HCT116 (cell line): ENCODE measurements around a stretch of chr1.

DNA sequence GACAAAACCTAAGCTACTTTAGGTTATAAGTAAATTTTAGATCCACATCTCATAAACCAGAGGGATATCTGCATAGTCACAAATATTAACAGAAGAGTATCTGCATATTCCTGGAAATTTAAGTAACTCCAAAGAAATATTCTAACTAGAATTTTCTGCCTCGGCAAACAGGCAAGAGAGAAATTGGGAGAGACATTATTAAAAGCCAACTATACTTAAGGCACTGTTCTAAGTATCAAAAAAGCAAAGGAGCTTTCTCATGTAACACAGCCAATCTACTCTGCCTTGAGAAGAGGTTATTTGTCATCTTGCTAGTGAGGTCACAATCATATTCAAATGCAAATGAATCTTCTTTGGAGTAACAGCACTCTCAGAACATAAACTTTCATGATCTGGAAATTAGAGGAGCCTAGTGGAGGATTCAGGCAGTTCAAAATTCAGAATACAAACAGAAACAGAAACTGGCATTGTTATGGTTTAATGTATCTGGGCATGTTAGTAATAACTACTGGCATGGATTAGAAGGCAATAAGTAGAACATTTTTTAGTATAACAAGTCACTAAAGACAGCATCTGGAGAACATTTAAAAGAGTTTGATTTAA lies 57.4 kb downstream of the ARID4B start:
- RRBS: no CpG with 5 or more reads among the region's 1 CpG

DNA sequence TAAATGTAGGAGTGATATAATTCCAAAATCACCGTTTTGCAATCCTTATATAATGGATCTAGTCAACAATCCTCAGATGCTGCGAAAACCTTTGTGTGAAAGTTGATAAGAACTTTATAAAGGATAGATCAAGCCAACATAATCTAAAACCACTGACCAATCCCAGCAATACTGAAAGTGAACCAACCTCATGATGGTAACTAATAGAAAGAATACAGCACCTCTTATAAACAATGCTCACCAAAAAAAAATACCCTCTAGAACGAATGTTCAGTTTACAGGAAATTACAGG lies 30.6 kb downstream of the ARID4B start:
- RRBS: no CpG with 5 or more reads among the region's 3 CpGs

DNA sequence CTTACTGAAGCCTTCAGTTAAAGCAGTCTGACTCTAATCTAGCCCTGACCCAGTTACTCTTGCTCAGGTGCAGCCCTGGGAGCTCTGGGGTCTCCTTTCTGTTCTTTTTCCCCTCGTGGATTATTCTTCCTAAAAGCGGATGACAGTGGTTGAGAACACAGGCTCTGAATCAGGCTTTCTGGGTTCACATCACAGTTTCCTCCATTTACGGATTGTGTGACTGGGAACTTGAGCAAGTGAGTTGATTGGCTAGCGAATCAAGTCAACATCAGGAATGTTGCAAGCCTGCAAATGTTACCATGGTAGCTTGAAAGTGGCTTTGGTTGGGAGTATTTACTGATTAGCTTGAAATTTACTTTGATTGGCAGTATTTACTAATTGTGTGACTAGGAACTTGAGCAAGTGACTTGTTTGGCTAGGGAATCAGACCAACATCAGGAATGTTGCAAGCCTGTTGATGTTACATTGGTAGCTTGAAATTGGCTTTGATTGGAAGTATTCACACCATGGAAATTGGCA lies 22.8 kb upstream of the B3GALNT2 start:
- RRBS: no CpG with 5 or more reads among the region's 4 CpGs

DNA sequence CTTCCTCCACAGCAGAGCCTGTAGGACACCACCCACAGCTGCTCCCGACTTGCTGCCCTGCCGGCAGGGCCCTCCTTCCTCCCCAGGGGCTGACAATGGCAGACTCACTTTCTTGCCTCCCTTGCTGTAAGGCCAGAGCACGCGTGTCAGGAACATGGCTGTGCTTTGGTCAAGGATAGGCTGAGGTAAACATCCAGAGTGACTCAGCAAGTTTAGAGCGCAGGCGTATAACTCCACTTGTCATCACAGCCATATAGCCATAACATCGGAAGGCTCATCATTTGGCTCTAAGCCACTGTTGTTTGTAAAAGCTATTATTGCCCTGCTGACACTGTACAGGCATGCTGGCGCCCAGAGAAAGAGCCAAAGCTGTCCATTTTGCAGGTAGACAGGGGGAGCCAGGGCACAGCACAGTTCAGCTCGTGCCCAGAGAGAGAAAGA lies 60.7 kb downstream of the GNG4 start:
- RRBS: no CpG with 5 or more reads among the region's 9 CpGs

- RRBS: no CpG with 5 or more reads among the region's 4 CpGs
Measured at GRCh38 chr1:235687961-235688473, 38.4 kb upstream of the GNG4 start.

GRCh38 chr1:235854276-235854811 lies 12.4 kb downstream of the LYST start:
- RRBS: no CpG with 5 or more reads among the region's 3 CpGs

GRCh38 chr1:235935480-235936214 lies 68.9 kb upstream of the LYST start:
- RRBS: no CpG with 5 or more reads among the region's 17 CpGs

- RRBS: no CpG with 5 or more reads among the region's 8 CpGs
Measured at GRCh38 chr1:235983742-235984722, 80.9 kb downstream of the NID1 start.

DNA sequence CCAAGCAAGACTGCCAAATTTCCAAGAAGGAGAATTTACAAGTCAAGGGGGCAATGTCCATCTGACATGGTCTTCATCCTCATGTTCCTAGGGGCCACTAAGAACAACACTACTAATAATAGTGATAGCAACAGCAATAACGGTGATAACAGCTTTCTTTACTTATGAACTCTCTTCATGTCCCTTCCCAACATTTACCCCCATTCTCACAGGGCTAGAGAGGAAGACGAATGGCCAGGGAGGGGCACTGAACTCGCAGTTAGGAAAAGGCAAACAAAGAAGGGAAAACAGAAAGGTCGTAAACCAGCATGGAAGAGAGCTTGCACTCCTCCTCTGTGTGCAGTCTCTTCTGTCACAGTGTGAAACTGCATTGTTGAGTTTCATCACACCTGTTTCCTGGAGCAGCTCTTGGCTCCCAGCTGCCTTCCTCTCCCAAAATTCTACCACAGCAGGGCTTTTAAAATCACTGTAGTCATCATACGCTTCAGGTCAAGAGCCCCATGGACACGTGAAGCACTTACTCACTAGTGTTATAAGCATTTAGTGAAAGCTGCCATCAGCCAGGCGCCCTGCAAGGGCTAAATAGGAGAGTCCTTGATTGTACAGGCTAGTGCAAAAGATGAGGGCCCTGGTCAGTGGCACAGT lies 63.3 kb downstream of the NID1 start:
- RRBS: no CpG with 5 or more reads among the region's 7 CpGs

DNA sequence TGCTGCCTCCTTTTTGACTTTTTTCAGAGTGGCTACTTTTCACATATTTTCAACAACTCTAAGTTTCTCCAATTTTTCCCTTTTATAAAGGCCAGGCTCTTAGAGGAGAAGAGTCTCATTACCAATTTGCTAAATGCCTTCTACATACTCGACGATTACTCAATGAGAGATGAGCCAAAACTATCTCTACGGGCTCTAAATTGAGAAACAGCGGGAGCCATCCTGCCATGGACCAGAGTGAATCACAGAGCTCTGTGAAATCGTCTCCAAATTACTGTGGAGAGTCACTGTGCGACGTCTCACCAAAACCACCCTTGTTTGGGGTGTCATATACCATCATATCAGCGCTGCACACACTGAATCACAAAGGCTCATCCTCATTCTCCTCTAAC lies 44.6 kb downstream of the NID1 start:
- RRBS: no CpG with 5 or more reads among the region's 8 CpGs

DNA sequence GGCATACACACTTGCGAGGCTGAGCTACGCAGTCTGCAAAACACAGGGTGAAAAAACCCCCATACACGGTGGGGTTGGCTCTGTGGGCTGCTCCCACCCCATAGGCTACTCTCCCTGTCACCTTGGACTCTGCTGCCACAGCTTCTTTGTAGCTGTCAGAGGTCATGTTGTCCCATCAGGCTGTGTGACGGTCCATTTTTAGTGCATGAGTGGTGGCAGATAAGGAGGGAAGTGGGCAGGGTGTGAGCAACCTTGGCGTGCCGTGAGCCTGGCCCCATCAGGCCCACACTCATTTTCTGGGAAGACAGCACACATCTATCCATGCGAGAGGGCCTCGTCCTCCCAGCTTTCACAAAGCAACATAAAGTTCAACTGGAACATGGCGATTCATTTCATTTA lies 9.4 kb downstream of the GPR137B start:
- RRBS: no CpG with 5 or more reads among the region's 9 CpGs

GRCh38 chr1:236163239-236163924 lies 21.0 kb downstream of the GPR137B start:
- RRBS: no CpG with 5 or more reads among the region's 9 CpGs

GRCh38 chr1:236174196-236174970 lies 32.0 kb downstream of the GPR137B start:
- RRBS: no CpG with 5 or more reads among the region's 7 CpGs

DNA sequence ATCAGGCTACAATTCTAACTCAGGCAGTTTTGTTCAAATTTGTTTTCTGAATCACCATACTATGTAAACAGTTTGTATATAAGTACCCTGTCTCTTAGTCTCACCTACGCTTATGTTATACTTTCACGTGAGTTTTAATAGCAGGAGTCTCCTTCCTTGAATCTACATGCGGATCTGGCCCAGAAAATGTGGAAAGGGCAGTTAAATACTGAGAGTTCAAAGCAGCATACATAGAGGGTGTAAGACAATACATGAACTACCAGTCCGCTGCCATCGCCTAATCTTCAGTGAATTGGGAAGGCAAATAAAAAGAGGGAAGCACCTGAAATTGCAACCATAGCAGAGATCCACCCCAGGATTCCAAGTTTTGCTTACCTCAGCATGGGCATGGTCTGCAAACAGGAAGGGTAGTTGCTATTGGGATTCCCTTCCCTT lies 64.0 kb downstream of the GPR137B start:
- RRBS: no CpG with 5 or more reads among the region's 5 CpGs

DNA sequence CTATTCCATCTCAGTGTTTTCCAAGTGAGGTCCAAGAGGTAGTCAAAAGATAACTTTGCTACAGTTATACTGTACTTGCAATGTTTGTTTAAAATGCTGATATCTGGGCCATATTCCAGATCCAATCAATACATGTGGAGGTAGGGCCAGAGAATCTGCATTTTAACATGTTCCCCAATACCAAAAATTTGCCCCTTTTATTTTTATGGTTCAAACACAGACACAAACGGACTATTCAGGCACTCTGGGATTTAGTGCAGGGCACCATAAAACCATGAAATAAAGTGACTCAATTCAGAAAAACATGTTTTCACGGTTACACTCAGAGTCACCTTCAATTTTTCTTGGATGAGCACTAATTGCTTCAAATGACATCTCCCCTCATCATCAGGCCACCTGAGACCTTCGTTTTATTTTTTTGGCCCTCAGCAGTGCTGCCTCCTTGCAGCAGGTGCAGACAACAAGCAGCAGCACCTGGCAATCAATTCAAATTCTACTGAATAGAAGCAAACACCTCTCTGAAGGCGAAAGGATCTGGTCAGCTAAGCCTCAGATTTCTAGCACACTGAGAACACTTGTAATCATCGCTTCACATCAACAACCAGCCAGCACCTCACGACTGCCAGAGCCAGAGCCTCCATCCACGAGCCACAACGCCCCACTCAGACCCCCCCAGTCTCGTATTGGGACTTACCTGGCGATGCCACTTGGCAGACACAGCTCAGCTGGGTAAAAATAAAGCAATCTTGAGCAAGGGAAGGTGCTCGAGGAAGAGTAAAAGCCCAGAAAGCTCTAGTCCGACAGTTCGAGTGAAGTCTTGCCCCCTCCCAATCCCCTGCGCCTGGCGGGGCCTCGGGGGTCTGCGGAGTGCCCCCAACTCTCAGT lies 1.1 kb downstream of the ERO1B start:
- RRBS: no CpG with 5 or more reads among the region's 17 CpGs

DNA sequence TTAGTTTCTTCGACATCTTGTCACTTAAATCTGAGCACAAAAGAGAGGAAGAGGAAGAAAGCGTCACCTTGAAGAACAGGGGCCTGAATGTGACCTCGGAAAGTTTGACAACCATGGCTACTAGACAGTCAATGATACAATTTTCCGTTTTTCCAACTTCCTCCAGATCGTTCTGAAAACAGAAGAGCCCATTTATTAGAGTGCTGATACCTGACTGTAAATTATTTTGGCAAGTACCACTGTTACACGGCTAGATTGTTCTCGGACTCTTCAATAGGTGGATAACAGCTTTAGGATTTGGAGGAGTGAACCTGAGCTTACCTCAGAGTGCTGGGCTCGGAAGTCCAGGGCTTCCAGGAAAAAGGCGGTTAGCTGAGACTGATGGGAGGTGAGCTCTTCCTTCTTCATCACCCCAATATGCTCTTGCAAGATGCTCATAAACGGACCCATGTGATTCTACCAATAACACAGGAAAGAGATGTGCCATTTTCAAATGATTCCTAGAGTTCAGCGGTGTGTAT lies 31.8 kb downstream of the LGALS8 start:
- RRBS: no CpG with 5 or more reads among the region's 11 CpGs

- RRBS: no CpG with 5 or more reads among the region's 9 CpGs
Measured at GRCh38 chr1:236687154-236687678, 917 bp downstream of the ACTN2 start.

DNA sequence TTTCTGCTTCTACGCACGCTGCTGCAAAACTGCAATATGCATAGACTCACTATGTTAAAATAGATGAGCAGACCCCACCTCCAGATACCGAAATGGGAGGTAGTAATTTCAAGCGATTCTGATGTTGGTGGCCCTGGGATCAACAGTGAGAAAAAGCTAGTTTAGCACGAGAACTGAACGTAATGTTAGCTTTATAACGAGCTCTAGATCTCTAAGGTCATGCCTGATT lies 1.0 kb downstream of the MTR start:
- RRBS: no CpG with 5 or more reads among the region's 7 CpGs